Pericardium fibroblast (primary cell): ENCODE measurements around a stretch of chr1.

DNA sequence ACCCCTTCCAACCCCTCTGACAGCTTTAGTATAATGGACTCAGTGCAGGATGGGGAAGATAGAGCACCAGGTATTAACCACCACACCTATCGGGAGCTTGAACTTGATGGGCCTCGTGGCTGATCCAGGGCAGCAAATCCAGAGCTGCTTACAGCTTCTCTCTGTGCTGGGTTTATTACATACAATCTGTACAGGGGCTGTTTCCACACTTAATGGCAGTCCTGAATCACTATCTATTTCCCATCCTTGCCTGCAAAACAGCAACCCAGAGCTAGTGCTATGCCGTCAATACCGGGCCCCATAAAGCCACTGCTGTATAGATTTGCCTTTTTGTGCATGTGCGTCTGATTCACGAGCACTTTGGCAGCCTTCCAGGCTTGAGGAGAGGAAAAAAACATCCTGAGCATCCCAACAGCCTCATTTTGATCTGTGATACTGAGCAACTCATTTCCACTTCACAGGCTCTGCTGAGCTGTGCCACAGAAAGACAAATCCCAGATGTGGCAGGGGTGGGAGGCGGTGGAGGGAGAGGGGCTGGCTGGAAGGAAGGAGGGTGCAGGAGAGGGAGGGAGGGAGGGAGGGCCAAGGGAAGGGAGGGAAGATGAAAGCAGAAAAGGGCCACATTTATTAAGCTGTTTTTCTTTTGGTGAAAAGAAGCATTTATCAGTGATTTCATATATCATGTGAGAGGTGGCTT, 65.2 kb upstream of the TARBP1 start:
- RAMPAGE, long total RNA, result no peak

DNA sequence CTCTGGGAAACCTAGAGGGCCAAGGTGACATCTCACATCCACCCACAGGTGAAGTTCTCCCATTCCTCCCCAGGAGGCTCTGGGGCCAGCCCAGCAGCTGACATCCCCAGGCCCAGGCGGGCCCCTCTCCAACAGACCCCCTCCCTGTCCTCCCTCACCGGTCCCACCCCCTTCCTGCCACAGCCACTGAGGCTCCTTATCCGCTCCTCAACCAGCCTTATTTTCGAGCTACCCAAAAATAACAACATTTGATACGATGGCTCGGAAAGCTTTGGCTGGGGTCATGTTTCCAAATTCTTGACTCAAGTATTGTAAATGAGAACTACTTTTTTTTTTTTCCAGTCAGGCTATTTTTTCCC, 27.4 kb downstream of the IRF2BP2 start:
- RAMPAGE, long total RNA, result no peak

- RAMPAGE, long total RNA, result no peak
Observed at GRCh38 chr1:234583165-234583535, 26.8 kb downstream of the IRF2BP2 start.

DNA sequence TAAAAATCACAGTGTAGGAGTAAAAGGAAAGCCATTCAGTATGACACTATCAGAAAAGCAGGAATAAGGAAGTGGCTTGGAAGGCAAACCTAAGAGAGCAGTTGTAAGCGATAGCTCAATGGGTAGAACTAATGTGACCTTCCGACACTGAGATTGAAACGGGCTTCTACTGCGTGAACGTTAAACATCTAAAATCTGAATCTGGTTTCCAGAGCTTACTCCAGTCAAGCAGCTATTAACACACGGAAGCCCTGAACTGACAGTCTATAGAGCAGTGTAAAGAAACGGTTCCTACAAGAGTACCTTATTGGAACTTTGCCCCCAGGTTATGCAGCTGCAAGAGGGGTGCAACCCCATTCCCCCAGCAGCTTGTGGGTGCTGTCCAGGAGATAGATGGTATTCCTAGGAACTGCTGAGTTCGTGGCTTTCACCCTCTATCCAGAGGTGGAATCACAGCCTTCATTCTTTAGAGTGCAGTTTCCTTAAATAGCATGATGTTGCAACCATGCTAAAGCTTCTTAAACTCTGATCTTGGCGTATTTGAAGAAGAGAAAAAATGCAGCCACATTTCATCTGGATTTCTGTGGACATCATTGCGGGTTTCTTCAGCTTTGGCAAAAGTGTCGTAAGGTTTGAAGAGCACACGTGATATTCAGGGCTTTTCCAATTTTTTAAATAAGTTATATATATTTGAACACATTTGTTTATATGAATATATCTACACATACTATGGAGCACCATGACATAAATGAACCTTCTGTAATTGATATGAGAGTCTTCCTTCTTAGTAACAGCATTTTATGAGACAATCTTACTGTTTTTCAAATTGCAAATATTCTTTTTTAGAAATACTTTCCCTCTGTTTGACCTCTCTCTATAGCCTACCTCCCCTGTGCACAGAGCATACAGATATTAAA, 3.5 kb upstream of the IRF2BP2 start:
- RAMPAGE, long total RNA, result no peak

- RAMPAGE, long total RNA, result no peak
Observed at GRCh38 chr1:234616389-234617000, 6.5 kb upstream of the IRF2BP2 start.

GRCh38 chr1:234624255-234624601, 14.2 kb upstream of the IRF2BP2 start:
- RAMPAGE, long total RNA, result no peak

DNA sequence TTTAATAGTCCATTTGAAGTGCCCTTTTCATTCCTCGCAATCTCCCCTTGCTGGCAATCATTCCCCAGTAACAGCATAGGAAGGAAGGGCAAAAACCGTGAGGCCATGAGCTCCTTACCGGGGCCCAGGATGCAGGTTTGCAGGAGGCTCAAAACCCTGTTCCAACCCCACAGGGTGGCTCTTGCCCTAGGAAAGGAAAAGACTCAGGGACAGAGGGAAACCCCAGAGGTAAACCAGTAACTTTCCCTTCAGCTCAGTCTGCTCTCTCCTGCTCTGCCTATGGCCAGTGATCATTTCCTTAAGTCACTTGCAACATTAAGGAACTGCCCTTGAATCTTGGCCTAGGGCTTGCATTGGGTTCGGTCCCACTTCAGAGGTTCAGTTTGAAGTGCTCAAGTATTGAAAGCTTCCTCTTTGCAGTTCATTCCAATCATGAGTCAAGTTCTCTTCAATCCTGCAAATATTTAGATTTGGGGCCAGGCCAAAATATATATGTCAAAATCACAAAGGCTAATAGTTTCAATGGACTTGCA, 97.6 kb upstream of the IRF2BP2 start:
- RAMPAGE, long total RNA, result no peak

- RAMPAGE, long total RNA, result no peak
Observed at GRCh38 chr1:234770064-234770665, 160.2 kb upstream of the IRF2BP2 start.

GRCh38 chr1:234818017-234818374, 208.0 kb upstream of the IRF2BP2 start:
- RAMPAGE, long total RNA, result no peak

- RAMPAGE, long total RNA, result no peak
Observed at GRCh38 chr1:234874324-234875110, 254.1 kb downstream of the TOMM20 start.

GRCh38 chr1:234911549-234912206, 217.0 kb downstream of the TOMM20 start:
- RAMPAGE, long total RNA, result no peak

GRCh38 chr1:234970379-234971494, 157.9 kb downstream of the TOMM20 start:
- RAMPAGE, long total RNA, result no peak

- RAMPAGE, long total RNA, result no peak
Observed at GRCh38 chr1:234979273-234979918, 149.2 kb downstream of the TOMM20 start.

DNA sequence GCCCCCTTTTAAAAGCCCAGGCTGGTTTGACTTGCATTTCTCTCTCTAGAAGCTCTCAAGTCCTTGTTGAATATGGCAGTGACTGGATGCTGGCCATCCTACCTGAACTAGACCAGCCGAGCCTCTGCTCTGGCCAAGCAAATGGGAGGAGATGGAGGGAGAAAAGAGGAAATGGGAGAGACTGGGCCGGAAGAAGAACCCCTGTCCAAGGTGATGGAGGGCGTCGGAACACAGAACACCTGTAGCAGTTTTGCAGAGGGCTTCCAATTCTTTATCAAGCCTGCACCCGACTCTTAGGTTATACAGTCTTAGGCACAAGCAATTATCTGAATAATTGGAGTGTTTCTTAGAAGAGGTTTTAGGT, 148.7 kb downstream of the TOMM20 start:
- RAMPAGE, long total RNA, result no peak

DNA sequence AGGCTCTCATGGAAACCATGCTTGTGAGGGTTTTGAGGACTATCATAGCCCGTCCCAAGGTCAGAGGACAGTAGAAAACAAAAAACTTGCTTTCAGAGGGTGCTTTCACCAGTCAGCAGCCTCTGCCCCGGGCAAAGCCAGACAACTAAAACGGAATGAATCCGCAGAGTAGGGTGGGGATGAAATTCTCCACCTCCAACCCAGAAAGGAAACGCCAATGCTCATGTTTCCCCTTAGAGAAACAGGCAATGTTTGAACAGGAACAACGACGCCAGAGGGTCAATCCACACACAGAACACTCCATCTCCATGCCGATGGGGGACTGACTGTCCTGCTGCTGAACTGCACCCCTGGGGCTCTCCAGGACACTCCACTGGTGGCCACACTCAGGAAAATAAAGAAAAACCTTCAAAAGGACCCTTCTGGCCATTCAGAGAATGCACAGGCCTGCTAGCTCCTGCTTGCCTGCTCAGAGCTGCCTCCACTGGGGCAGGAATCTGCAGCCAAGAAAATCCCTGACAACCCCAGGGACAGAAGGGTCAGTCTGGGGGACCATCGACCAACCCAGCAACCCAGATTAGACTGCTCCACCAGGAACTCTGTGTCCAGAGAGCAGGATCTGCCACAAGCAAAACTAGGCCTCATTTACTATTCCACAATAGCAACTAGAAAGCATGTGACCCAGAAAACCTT, 116.1 kb downstream of the TOMM20 start:
- RAMPAGE, long total RNA, result no peak

DNA sequence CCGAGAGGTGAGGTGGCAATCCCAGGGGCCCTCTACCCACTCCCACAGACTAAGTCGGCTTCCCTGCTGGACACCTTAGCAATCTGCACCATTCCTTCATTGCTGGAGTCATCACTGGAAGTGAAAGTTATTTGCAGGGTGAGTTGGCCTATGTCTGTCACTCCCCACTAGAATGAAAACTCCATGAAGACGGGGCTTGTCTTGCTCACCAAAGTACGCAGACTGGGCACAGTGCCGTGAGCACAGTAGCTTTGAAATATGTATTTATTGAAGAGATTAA, 52.6 kb downstream of the TOMM20 start:
- RAMPAGE, long total RNA, result no peak

DNA sequence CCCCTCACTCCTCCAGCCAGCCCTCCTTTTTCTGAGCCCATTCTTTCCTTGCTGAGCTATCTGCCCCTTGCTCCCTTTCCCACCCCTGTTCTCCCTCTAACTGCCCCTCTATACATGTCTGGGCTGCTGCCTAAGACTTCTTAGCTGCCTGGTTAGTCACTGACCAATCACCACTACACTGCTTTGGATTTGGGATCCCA, 18.5 kb downstream of the TOMM20 start:
- RAMPAGE, long total RNA, result no peak

DNA sequence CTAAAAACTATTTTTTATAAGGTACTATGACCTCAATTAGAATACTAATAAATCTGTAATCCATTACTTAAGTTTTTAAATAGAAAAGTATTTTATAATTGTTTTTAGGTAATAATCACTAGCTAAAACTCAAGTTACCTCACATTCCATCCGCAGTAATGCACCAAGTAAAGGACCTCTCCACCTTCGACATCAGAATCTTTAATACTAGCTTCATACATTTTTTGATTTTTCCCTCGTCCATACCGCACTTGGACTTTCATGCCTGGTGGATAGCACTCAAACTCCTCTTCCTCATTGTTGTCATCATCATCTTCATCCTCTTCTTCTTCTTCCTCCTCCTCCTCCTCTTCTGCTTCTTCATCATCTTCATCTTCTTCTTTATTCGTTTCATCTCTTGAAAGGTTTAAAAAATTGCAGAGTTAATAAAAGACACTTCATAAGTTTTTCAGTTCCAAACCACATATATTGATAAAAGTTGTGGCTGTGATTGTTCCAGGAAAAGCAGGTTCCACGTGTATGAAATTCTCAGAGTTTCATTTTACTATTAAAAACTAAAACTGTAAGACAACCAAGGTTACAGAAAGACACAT, 52.7 kb upstream of the RBM34 start:
- RAMPAGE, long total RNA, result no peak

- RAMPAGE, long total RNA, result no peak
Observed at GRCh38 chr1:235313393-235313736, 14.6 kb downstream of the ARID4B start.

DNA sequence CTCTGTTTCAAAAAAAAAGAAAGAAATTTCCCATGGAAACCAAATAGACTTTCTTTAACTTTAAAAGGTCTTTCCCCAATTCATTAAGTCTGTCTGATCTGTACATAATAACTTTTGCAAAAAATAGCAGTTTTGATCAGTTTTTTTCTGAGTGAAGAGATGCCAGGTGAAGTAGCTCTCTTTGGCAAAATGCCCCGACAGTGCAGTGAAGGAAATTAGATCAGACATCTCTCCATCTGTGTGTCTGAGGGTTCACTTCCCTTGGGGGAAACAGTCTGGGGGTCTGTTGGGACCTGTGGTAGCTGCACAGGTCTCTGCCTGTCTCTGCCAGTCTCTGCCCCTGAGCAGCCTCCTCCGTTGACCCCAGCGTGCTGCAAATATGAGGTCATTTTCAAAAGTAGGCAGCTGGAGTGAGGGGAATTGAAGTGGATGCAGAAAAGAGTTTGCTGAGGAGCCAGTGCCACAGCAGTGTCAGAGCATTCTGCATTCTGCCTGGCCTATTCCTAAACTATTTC, 54.5 kb downstream of the TBCE start:
- RAMPAGE, long total RNA, result no peak